Measurements from ENCODE around the genes MTNR1B, C11orf97, AMOTL1 and FAM76B.

GRCh38 chr11:92969549-92969878 is at the start of gene MTNR1B:
MTNR1B (plus strand) TSS chr11:92969651.
- PRO-cap = no peak

DNA sequence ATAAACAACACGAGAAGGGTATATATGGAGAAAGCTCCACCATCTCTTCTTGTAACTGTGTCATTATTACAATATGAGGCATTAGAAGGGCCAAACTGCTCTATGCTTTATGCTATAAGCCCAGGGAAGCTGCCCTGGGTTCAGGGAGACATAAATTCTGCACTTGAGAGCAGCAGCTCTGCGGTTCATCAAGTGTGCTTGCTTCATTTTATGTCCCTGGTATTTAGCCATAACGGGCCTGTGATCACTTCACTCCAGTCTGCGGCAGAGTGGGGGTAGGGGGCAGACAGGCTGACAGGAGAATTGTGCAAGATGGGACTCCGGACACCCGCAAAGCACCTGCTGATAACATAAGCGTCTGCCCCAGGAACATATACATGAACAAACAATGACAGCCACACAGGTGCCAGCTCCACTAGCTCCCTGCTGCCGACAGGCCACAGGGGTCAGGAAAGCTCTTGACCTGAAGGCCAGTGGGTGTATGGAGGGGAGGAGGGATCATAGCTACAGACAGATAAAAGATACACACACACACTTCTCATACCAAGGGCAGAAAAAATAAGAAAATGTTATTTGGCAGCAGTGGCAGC is 56.1 kb downstream of the SMCO4 start:
- PRO-cap = no peak

DNA sequence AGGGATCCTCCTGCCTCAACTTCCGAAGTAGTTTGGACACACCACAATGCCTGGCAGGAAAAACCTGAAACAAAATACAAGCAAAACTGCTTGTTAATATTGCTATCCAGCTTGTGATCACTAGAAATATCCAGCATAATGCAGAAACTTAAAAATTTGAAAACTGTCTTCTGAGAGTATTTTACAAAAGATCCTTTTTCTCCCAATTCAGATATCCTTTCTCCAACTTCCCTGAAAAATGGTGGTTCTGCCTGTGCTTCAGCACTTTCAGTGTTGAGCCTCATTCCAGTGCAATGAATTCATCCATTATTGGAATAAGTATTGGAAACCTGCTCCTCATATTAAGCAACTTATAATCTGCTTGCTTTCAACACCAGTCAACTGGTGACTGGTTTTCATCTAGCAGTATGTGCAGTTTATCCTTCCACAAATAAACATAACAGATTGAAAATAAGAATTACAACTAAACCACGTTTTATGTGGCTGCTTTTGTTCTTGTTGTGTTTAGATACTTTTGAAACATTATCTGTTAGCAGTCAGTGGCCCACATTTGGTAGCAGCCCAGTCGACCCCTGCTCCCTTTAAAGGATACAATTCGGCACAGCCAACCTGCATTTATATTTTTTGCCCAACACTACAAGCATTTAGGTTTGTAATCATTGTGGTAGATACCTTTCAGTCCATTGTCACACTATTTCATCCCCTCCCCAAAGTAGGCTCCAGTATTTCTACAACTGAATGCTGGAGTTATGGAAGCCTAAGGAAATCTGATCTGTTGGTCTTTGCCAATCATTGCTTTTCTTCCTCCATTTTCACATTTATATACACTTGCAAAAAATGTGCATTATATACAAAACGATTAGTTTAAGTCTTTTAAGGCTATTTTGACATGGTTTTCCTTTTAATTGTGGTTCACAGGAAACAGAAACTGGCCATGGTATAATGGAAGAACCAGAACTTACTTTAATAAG is 13.2 kb downstream of the TAF1D start:
- PRO-cap = no peak

DNA sequence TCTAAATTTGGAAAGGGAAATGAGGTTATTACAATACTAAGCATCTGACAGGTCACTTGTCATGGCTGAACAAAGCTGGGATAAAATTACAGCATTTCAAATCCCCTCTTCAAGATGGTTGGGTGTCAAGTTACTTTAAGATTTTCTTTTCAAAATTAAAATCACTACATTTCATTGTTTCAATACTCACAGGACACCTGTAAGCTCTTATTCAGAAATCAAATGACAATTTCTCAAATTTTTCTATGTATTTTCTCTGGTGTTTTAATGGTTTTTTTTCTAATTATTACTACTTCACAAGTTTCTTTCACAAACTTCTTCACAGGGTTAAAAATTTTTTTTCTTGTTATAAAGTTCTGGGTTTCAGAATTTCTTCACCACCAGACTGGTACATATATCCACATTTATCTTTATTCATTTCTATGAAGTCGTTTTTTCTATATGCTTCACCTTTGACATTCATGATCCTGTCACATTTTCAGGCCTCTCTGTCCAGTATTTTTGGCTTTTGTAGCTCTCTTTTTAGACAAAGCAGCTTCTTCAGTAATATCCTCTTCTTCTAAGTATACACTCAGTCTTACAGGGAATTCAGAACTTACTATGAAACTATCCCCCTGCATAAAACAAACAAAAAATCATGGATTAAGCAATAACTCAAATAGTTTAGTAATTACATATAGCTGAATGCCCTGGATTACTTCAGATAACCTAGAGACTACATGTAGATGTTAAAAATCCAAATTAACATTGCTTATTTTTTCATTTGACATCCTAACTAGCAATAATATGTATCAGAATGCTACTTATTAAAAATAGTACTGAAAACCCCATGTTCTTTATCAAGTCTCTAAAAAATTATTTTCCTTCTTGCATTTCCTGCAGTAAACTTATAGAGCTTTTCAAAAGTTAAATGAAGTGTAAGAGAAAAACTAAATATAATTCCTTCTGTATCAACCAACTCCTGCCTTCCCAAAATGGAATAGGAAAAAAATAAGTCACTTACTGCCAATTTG is 5.3 kb downstream of the TAF1D start:
- PRO-cap = no peak

DNA sequence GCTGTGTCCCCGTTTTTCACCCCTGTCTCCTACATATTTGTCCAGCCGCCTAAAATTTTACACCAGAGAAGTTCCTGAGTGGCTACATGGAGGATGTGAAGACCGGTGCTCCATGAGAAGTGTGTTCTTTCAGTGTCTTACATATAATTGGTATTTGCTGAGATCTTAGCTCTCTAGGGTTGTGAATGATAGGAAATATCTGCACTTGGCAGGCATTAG is 1.1 kb downstream of the PANX1 start:
- PRO-cap = no peak

GRCh38 chr11:94132829-94133295 is 4.2 kb downstream of the PANX1 start:
- PRO-cap = no peak

- PRO-cap = no peak
These were observed at the start of gene C11orf97 for GRCh38 chr11:94512237-94512968. C11orf97 (plus strand) TSS chr11:94512461.

DNA sequence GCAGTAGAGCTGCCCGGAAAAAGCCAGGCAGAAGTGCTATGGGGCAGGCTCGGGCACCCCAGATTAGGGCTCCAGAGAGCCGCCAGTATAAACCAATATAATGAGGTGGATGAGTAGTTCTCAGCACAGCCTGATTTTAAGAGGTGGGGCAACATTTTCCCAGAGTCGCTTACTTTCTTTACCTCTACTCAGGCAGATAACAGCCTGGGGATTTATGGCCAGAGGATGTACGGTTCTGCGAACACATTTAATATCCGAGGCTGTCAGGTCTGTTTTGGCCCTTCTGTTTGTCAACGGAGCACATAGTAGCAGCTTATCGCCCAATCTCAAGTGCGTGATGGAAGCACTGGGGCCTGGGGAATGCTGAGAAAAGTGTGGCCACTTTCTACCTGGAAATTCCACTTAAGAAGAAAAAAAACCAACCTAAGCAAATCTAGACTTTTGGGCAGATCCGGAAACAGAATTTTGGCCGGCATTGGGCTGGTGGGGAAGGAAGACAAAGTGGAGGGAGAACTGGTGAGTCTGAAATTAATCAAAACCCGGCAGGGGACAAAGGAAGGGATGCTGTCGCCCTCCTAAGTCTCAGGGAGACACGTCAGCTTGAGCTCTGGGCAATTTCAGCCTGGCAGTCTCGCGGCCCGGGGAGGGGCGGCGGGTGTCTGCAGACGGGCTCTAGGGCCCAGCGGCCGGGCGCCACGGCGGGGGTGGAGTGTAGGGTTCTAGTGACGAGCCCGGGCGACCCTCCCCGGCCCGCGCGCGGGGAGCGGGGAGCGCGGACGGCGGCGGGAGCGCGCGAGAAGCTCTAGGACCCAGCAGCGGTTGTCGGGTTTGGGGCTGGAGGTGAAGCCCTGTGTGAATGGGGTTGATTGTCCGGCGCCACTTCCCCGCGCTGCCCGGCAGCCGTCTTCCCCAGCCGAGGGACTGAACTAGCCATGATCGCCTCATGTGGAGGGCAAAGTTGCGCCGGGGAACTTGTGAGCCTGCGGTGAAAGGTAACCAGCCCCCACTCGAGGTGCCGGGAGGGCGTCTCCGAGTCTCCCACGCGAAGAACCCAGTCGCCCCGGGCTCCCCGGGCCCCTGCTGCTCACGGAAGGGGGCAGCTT is at the start of gene AMOTL1:
Gene AMOTL1, plus strand, starts transcription at position 788 of the 1,103 bp plus-strand sequence.
- PRO-cap = bidirectional peak, plus-strand start at position 628 of the sequence, minus-strand start at position 528 of the sequence

- PRO-cap = no peak
These were observed 20.3 kb downstream of the AMOTL1 start for GRCh38 chr11:94788467-94788900.

- PRO-cap = no peak
These were observed 46.1 kb downstream of the AMOTL1 start for GRCh38 chr11:94814162-94814766.

DNA sequence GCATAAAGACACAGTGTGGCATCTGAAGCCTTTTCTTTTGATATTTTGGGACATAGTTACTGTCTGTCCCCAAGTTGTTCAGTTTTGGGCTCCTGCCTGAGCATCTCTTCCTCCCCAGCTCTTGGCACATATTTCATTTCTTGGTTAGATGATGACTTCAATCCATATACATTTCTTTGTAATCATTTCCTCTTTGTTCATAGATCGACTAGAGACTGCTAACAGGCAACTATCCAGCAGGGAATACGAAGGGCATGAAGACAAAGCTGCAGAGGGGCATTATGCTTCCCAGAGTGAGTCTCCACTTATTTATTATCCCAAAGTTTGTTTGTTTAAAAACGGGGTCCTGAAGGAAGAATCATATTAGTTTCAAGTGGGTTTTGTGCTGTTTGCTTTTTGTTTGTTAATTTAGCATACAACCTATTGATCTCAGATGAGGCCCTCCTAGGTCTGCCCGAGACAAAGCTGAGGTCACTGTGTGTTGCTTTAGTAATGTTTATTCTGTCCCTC is 63.1 kb downstream of the AMOTL1 start:
- PRO-cap = no peak

GRCh38 chr11:94924572-94924937 is 48.8 kb downstream of the CWC15 start:
- PRO-cap = no peak

DNA sequence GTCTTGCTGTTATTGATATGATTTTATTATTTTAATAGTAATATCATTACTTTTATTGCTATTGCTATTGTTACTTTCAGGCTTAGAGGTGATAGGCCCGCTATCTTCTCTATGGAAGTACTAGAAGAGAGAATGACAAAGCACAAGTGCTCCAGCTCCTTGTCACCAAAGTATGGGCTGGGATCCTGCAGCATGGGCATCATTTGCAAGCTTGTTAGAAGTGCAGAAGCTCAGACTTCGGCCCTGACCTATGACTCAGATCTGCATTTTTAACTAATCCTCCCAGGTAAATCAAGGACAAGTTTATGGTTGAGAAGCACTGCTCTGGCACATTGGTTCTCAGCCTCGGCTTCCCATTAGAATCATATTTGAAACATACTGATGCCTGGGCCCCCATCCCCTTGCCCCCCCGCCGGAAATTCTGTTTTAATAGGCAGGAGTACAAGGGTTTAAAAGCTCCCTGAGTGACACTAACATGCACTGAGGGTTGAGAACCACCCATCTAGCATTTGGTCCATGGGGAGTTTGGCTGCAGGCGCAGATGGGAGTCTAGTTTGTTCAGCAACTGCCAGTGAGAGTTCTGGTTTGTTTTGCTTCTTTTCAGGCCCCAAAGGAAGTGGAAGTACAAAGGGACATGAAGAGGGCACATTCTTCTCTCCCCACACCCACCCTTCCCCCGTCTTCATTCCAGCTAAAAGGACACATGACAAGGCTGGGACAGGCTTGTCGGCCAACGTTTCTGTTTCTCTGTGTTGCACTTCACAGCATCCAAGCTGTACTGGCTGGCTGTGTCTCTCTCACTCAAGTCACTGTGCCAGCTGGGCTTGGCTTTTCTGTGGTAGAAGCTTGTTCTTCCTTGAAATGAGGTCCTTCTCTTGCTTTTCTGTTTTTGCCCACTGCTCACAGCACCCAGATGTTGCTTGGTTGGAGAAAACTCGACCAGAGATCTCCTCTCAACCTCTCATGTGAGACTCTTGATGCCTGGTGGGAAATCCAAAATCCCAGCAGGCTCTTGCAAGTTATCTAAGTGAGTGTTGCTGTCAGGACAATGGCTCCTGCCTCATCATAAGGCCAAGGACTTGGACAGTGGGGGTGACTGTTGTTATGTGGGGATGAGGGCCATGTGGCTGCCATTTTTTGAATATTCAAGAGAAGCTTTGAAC is 8.3 kb upstream of the ENDOD1 start:
- PRO-cap = no peak

- PRO-cap = no peak
These were observed 68.5 kb upstream of the SESN3 start for GRCh38 chr11:95299459-95299861.

GRCh38 chr11:95559830-95560366 is 229.7 kb downstream of the FAM76B start:
- PRO-cap = no peak

GRCh38 chr11:95631633-95632021 is 158.0 kb downstream of the FAM76B start:
- PRO-cap = bidirectional peak, plus-strand start at chr11:95631963, minus-strand start at chr11:95631747

DNA sequence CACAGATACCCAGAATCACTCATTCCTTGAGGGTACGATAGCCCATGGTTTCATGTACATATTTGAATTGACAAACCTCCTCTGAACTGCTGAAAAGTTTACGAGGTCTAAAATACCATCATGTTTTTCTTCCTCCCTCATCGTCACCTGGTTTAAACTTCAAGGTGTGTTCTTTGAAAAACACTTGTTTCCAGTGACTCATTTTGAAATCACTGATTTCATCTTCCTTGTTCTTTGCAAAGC is 100.8 kb downstream of the FAM76B start:
- PRO-cap = no peak

- PRO-cap = bidirectional peak, plus-strand start at chr11:95789965, minus-strand start at chr11:95789529
These were observed at the start of gene FAM76B for GRCh38 chr11:95789300-95790290. FAM76B (minus strand) TSS chr11:95789782.

GRCh38 chr11:95791413-95792051 is 1.2 kb downstream of the CEP57 start:
- PRO-cap = no peak

DNA sequence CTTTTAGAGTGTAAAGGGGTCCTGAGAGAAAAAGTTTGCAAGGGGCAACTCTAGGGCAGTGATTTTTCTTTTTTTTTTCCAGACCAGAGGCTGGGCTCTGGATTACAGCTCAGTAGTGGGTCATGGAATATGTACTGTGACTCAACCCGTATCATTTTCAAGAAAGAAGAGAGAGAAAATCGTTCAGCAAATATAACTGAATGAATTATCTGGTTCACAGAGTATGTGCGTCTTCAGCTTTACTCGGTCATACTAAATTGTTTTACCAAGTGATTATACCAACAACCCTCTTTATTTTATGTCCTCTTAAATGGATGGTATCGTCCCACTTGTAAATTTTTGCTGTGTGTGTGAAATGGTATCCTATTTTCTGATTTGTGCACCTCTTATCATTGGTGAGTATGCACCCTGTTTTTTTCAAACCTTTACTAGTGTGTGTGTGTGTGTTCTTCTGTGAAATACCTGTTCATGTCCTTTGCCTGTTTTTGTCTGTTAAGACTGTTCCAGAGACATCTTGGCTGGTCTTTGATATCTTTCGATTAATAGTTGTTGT is 3.9 kb downstream of the CEP57 start:
- PRO-cap = no peak